Astrocyte (in vitro differentiated cells and primary cell): Measurements from ENCODE around the genes SNX9 and SERAC1.

DNA sequence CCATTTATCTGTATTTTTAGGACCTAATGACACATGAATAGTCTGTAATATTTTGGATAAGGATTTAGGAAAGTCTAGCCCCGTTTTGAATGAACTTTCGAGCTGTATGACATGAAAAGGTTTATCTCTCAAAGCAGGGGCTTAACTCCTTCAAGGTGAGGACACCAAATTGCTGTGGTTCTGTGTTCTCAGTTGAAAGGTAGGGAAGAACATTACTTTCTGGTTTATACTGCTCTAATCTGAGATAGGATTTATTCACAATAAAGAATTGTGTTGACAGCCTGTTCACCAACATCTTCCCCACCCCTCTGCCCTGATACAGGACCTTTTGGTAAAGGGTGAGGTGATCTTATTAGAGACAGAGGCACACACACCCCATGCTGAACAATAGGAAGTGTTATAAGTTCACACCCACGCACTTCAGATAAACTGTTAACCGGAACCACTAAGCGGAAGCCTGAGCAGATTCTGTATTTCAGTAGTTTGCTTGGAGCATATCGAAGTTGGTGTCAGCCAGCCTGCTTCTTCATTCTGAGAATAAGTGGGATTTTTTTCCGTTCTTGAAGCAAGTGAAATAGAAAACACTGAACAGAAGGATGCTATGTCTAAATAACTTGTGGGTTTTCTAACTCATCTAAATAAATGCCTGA, 223.3 kb downstream of the TMEM242 start:
- PRO-cap = no peak
- RRBS, 2 experiments = no CpG with 5 or more reads among the region's 7 CpGs

GRCh38 chr6:157119484-157120264, 203.6 kb downstream of the TMEM242 start:
- PRO-cap = no peak
- RRBS, 2 experiments = 93% methylated on average over 1 of the region's 9 CpGs; no CpG with 5 or more reads in 1 of the 2 experiments

GRCh38 chr6:157219920-157220119, 103.5 kb downstream of the TMEM242 start:
- PRO-cap = unidirectional peak, minus-strand start at chr6:157220013
- RRBS, 2 experiments = no CpG with 5 or more reads among the region's 4 CpGs

DNA sequence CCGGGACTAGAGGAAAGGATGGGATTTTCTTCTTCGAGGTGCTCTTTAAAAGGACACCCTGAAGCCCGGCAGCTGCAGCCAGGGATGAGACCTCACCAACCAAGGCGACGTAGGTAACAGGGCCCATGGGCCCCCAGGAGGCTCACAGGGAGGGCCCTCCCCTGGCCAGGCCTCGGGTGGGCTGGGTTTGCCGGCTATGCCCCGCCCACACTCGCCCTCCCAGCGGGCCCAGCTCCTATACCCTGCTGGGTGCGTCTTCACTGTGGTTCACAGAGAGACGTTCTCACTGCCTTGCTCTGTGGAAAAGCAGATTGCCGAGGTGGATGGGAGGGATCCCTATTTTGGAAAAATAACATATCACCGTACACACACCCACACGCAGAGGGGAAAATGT, 49.7 kb downstream of the TMEM242 start:
- PRO-cap = no peak
- RRBS, 2 experiments = 71% methylated on average over 2 of the region's 15 CpGs; no CpG with 5 or more reads in 1 of the 2 experiments

DNA sequence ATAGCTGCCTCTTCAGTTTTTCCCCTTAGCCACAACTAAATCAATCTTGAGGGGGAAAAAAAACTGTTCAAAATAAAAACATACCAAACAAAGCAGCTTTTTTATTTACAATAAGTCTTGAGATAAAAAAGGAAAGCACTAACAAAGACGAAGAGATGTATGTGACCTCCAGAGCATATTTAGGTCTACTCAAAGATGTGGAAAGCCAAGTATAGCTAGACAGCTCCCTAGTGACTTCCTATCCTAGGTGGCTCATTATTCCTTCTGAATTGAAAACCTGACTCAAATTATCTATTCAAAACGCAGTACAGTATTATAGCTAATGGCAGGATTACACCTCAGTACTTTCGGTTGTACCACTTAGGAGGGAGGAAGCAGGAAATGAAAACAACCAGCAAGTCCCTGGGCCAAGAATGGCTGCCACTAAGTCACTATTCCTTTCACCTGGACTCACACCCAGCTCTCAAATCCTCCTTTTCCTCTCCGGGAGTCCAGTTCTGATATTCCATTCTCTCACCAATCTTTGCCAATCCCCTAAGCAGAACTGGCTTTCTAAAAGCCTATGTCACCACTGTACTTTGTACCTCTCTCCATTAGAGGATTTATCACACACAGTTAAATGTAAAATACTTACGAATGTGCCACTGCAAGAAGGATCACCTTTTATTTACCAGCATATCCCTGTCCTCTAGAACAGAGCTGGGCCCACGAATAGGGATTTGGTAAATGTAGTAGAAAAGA, 20.7 kb downstream of the TMEM242 start:
- PRO-cap = no peak
- RRBS, 2 experiments = no CpG with 5 or more reads among the region's 6 CpGs

DNA sequence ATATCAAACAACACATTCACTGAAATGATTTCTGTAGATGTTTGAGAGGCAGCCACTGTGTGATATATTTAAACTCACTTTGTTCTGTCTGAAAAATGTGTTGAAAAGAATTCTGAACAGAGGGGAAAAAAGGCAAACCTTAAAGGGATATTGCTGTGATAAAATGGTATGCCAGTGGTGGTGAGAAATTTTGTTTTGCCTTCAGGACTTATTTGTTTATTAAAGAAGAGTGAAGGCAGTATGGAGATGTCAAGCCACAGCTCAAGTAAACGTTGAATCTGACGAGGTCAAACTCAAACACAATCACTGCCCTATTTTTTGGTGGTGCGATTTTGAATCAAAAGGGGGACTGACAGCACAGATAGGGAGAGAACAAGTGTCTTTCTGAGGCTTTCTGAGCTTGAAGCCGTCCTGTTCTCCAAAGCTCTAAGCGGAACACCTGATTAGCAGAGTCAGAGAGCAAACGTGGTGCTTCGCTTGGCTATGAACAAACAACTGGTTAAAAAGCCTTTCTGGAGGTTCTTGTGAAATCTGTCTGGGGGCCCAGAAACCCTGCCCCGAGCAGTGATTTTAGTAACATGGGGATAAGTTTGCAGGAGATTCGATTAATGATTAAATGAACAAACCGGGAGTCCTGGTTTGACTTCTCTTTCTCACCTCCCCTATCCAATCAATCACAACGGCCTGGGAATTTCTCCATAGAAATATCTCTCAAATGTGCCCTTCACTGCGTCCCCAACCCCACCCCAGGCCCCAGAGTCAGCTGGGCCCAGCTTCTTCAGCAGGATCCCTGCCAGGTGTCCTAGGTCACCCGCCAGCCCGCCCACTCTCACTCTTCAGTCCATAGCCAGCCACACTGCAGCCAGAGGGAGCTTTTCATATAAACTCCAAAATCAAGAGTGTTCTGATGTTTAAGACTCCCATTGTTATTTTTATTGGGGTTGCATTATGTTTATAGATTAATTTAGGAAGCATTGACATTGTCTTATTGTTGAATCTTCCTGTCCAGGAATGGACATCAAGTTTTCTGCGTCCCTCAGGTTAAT, 43.4 kb downstream of the ZDHHC14 start:
- PRO-cap = no peak
- RRBS, 2 experiments = no CpG with 5 or more reads among the region's 15 CpGs

GRCh38 chr6:157429319-157430000, 48.5 kb downstream of the ZDHHC14 start:
- PRO-cap = no peak
- RRBS, 2 experiments = no CpG with 5 or more reads among the region's 1 CpG

- PRO-cap = no peak
- RRBS, 2 experiments = no CpG with 5 or more reads among the region's 10 CpGs
Observed at GRCh38 chr6:157434552-157435063, 53.6 kb downstream of the ZDHHC14 start.

DNA sequence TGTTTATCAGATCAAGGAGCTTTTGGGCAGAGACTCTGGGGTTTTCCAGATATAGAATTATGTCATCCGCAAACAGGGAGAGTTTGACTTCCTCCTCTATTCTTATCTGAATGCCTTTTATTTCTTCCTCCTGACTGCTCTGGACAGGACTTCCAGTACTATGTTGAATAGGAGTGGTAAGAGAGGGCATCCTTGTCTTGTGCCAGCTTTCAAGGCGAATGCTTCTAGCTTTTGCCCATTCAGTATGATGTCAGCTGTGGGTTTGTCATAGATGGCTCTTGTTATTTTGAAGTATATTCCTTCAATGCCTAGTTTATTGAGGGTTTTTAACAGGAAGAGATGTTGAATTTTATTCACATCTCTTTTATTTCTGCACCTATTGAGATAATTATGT, 198.8 kb downstream of the ZDHHC14 start:
- PRO-cap = no peak
- RRBS, 2 experiments = no CpG with 5 or more reads among the region's 2 CpGs

DNA sequence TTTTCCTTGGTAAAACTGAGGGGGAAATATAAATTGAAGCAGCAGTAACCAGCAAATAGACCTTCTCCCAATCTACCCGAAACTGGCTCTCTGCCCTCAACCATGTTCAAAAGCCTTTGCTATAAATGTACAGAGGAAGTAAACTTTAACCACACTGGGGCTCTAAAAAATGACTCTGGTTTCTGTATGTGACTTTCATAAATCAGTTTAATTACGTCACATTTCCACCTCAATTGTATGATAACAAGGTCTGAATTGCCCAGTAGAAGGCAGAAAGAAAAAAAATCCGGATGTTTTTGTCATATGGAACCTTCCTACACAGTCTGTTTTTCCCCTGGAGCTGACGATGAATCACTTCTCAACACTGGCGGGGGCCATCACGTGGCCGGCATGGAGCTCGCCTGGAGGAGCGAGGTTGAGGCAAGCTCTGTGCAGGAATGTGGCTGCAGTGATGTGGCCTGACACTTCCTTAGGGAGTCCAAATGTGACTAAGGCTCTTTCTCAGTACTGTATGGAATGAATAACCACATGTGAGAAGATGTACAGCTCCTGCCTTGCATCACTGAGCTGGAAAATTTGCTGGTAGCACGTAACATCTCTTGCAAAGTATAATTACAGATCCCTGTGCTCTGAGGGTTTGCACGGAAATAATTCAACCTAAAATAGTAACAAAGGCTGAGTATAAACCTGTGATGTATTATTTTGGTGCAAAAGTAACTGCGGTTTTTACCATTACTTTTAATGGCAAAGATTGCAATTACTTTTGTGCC, 58.6 kb upstream of the SNX9 start:
- PRO-cap = no peak
- RRBS, 2 experiments = 23% methylated on average over 4 of the region's 12 CpGs; no CpG with 5 or more reads in 1 of the 2 experiments

DNA sequence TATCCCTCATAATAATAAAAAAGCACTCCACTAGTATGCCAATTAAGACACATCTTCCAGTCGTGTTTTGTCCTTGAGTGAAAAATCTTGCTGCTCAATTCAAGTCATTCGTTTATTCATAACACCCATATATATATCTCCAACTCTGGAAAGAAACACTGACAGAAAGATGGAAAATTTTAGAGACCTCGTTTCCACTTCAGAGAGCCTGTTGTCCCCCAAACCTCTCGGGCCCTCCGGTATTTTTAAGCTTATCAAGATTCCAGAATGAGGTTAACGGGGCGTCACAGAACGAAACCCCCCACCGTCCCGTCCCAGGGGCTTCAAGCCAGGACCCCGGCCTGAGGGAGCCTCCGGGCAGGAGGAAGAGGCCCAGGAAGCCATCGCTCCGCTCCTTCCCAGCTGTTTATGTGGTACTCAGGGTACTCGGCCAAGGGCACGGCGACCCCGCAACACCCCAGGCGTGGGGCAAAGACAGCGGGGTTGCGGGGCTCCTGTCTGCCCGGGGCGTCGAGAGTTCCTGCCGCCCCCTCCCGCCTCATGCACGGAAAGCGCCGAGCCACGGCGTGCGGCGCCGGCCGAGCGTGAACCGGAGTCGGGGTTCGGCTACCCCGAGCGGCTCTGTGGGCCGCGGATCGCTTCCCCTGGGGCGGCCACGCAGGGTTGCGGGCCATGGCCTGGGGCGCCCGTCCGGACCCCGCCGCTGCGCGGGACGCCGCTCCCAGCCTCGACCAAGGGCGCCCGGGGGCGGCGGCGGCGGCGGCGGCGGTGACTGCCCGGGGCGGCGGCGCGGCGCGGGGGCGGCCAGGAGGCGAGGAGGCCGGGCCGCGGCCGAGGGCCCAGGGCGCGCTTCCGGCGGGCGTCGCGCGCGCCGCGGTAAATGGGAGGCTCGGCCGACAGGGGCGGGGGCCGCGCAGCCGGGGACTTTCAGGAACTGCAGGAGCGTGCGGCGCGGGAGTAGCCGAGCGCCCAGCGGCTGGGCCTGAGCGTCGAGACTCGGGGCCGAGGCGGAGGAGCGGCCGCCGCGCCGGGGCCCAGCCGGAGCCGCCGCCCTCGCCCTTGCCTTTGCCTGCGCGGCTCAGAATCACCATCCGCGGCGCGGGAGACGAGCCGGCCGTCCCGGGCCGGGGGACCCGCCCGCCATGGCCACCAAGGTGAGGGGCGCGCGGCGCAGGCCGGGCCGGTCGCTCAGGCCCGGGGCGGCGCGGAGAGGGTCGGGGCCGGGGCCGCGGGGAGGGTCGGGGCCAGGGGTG, at the start of gene SNX9:
Gene SNX9, plus strand, starts transcription at position 954 of the 1,253 bp plus-strand sequence.
- PRO-cap = bidirectional peak, plus-strand start at position 954 of the sequence, minus-strand start at position 776 of the sequence
- RRBS, 2 experiments = 2% methylated on average over 79 to 102 of the region's 146 CpGs

DNA sequence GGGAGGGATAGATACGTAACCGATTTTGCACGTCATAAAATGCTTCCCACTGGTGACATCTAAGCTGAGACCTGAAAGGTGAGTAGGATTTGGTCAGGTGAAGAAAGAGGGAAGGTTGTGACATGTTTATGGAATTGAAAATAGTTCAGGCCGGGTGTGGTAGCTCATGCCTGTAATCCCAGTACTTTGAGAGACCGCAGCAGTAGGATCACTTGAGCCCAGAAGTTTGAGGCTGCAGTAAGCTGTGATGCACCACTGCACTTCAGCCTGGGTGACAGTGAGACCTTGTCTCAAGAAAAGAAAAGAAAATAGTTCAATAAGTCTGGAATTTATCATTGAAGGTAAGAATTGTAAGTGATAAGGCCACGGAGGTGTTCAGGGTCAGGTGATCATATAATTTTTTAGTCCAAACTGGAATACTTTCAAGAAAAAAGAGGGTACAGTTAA, 25.8 kb downstream of the SNX9 start:
- PRO-cap = no peak
- RRBS, 2 experiments = no CpG with 5 or more reads among the region's 6 CpGs

DNA sequence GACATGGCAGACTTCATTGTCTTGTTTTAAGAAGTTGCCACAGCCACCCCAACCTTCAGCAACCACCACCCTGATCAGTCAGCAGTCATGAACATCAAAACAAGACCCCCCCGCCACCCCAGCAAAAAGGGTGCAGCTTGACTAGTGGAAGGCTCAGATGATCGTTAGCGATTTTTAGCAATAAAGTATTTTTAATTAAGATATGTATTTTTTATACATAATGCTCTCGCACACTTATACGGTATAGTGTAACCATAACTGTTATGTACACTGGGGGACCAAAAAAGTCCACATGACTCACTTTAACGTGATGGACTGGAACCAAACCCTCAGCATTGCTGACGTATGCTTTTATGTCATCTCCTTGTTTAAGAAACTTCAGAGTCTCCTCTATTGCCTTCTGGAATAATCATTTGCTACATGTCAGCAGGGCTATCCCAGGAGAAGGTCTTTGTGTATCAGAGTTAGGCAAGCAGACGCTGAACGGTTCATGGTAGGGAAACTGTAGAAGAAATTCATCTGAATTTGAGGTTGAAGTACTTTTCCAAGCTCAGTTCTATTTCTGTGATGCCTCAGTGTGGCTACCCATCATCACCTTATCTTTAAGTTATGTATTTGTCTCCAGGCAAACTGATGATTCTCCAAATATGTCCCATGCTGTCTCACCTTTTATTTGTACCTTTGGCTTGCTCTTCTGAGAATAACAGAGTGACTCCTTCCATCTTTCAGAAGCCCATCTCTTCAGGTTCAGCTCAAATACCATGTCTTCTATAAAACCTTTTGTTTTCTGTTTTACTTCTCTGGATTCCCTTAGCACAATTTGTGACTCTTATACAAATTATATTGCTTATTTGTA, 60.2 kb downstream of the SNX9 start:
- PRO-cap = no peak
- RRBS, 2 experiments = no CpG with 5 or more reads among the region's 9 CpGs

GRCh38 chr6:157891309-157892471, 68.6 kb downstream of the SNX9 start:
- PRO-cap = no peak
- RRBS, 2 experiments = no CpG with 5 or more reads among the region's 16 CpGs

DNA sequence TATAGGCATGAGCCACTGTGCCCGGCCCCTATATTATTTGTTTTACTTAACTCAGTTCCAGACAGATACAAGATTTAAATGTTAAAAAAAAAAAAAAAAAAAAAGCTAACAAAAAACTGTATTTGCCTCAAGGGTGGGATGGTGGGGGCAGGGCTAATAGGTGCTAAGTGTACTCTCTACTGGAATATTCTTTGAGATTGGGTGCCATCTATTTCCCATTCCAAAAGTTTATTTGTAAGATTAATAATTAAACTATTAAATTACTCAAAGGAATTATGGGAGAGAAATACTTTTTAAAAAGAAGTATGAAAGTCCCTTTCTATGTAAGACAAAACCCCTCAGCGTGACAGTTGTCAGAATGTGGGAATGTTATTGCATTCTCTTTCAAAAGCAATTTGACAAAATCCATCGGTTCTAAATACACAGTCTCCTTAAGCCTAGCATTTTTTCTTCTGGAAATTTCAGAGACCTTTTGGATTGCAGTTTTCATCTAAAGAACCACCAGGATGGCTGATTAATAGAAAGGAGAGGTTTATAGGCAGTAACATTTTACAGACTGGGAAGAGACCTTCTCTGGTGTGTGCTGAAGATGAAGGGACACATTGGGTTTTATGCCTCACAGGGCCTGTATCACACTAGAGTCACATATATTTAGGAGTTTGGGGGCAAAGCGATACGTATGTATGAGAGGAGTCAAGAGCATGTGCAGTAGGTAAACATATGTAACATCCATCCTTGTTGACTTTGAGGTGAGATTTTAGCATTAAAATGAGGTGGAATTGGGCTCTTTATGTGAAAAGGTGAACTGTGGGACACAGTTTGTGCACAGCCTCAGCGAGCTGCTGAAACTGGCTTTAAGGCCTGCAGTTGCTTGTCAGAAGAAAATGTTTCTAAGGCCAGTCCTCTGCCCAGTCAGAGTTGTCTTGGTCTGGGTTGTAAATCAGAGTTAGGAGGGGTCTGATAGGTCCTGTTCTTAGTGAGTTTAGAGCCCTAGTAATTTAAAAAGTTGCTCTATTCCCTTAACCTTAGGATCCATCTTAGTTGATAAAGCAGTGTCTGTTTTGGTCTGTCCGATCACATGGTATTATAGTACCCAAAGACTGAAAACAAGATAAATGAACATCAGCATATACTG, 71.7 kb downstream of the SNX9 start:
- PRO-cap = no peak
- RRBS, 2 experiments = no CpG with 5 or more reads among the region's 7 CpGs

DNA sequence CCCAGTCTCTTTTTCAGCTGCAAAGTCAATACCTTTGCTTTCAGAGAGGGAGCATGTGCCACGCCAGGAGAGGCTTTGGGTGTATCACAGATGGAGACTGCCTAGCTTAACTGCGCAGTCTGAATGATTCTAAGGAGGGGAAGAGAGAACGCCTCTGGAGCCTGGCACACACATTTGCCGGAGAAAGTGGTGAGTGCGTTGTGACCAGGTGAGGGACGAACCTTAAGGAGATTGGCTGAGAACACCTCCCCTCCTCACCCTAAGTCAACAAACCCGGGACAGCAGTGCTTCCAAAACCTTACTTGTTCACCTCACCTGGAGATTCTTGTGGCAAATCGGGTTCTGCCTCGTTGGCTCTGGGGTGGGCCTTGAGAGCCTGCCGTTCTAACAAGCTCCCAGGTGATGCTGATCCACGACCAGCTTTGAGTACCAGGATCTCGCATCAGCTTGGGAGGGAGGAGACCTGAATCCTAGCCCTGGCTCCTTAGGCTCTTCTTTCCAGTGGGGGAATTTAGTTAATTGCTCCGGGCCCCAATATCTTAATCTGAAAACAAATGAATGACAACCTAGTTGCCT, 9.4 kb downstream of the SYNJ2 start:
- PRO-cap = no peak
- RRBS, 2 experiments = 86 to 100% methylated on average over 2 to 3 of the region's 13 CpGs

GRCh38 chr6:158068810-158069422, 87.3 kb downstream of the SYNJ2 start:
- PRO-cap = no peak
- RRBS, 2 experiments = no CpG with 5 or more reads among the region's 7 CpGs

DNA sequence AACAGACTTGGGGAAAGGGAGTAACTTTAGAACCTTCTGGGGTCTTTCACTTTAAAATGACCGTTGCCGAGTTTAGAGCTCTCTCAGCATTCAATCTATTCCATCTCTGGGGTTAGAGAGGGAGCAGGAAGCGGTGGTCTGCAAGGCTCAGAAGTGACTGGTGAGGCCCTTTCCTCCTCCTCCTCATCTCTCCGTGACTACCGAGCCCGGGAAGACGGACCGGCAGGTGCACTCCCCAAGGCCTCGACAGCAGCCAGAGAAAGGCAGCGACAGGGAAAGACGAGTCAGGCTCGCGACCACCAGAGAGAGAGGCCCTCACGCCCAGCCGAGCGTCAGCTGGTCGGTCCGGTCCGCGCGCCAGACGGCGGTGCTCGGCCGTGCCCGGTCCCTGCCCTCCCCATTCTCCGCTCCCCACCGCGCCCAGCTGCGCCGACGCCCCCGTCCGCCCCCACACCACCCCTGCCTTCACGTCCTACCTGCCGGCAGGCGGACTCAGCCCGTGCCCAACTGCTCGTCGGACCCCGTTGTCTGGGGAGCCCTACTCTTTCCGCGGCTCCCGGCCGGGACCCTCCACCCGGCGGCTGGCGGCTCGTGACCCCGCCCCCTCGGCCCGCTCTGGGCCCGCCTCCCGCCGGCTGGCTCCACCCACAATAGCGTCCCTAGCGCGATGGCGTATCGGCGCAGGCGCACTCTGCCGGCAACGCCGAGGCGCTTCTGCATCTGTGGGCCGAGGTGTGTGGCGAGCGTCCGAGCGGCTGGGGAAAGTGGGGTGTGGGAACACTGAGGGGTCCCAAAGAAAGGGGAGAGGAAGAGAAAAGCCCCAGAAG, at the start of gene SERAC1:
Gene SERAC1, minus strand, starts transcription at position 599 of the 827 bp plus-strand sequence.
- PRO-cap = bidirectional peak, plus-strand start at position 727 of the sequence, minus-strand start at position 583 of the sequence
- RRBS, 2 experiments = 1 to 2% methylated on average over 34 to 43 of the region's 71 CpGs

DNA sequence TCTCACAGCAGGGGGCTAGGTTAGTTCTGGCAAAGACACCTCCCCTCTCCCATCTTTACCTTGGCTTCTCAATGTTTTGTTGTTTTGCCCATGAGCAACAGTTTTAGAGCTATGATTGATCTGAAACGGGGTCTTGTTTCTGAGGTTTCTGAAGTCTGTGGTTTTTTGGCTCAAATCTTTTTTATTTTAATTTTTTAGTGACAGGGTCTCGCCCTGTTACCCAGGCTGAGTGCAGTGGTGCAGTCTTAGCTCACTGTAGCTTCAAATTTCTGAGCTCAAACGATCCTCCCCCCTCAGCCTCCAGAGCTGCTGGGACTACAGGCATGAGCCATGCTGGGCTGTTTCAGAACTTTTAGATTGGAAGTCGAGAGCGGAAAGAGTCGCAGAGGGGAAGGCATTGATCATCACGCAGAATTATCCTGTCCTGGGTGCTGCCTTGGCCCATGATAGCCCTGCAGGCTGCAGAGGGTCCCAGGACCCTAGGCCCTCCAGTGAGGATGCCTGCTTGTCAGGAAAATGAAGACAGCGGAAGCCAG, 9.0 kb downstream of the TMEM181 start:
- PRO-cap = no peak
- RRBS, 2 experiments = no CpG with 5 or more reads among the region's 8 CpGs

- PRO-cap = no peak
- RRBS, 2 experiments = 18 to 50% methylated on average over 3 to 4 of the region's 10 CpGs
Observed at GRCh38 chr6:158631668-158632056, 12.9 kb downstream of the DYNLT1 start.